Helper T cell (primary cell): ENCODE measurements around a stretch of chr17.

GRCh38 chr17:48630303-48630788 is 4.2 kb upstream of the HOXB9 start:
- PRO-cap, 2 experiments: no peak in any of the 2 experiments

- PRO-cap, 2 experiments: no peak in any of the 2 experiments
Measured at GRCh38 chr17:48757241-48757748, 28.7 kb upstream of the HOXB13 start.

GRCh38 chr17:48818087-48818956 is 1.3 kb upstream of the TTLL6 start:
- PRO-cap, 2 experiments: no peak in any of the 2 experiments

GRCh38 chr17:48847866-48848584 is 17.2 kb downstream of the CALCOCO2 start:
- PRO-cap, 2 experiments: no peak in any of the 2 experiments

GRCh38 chr17:48862862-48863687 is 29.5 kb upstream of the ATP5MC1 start:
- PRO-cap, 2 experiments: no peak in any of the 2 experiments

- PRO-cap, 2 experiments: no peak in any of the 2 experiments
Measured at GRCh38 chr17:48870154-48870674, 22.4 kb upstream of the ATP5MC1 start.

GRCh38 chr17:48909622-48910143 is 1.5 kb downstream of the UBE2Z start:
- PRO-cap, 2 experiments: no peak in any of the 2 experiments

GRCh38 chr17:48991101-48991538 is 6.1 kb upstream of the IGF2BP1 start:
- PRO-cap, 2 experiments: no peak in any of the 2 experiments

DNA sequence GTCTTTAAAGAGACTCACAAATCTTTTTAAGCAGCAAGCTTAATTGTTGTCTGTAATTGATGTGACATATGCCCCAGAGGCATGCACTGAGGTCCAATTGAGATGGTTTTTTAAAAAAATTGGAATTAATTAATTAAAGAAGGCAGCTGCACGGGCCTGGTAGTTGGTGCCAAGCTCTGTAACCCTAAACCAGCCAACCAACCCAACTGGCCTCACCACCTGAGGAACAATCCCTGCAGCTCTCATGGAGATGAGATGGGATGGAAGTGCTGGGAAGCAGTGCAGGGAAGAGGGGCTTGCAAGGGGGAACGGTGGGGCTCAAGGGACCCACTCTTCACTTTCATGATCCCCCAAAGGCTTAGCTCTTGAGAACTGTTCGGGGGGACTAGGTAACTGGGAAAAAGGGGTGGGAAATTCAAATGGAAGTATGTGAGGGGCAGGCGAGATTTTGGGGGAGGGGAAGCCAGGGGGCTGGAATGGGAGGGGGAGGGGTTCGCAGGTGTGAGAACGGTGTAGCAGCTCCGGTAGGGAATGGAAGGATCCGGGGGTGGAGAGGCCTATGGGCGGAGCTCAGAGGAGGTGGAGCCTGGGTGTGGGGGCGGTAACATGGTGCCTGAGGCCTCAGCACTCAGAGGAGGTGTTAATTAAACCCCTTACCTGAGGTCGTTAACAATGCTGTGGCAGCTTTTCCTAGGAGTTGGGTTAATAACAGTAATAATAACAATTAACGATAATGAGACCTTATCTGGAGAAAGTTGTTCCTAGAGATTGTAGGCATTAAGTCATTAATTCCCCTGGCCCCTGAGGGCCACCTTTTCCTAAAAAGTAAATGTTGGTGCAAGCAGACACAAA is 9.3 kb upstream of the ZNF652 start:
- PRO-cap, 2 experiments: no peak in any of the 2 experiments

DNA sequence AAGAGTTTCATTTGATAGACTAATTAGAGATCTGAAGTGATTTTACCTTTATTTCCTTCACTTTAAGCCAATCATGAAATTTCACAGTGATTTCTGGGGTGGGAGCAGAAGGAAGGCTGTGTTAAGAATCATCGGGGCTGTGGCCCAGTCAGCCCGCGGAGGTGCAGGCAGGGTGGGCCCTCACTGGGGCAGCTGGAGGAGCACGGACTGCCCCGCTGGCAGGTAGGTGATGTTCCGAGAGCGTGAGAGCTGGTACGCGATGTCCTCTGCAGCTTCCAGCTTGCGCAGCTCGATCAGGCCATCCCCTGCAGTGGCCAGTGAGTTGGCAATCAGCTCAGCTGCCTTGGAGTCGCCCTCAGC is 9.9 kb downstream of the PHB1 start:
- PRO-cap, 2 experiments: no peak in any of the 2 experiments

GRCh38 chr17:49438255-49438984 is 23.7 kb upstream of the PHB1 start:
- PRO-cap, 2 experiments: no peak in any of the 2 experiments

GRCh38 chr17:49498084-49498254 is 2.9 kb downstream of the NGFR start:
- PRO-cap, 2 experiments: no peak in any of the 2 experiments

GRCh38 chr17:49604416-49604936 is 28.8 kb downstream of the NXPH3 start:
- PRO-cap, 2 experiments: no peak in any of the 2 experiments

- PRO-cap, 2 experiments: no peak in any of the 2 experiments
Measured at GRCh38 chr17:49664583-49665225, 13.2 kb downstream of the SPOP start.

- PRO-cap, 2 experiments: no peak in any of the 2 experiments
Measured at GRCh38 chr17:49779772-49780321, 8.6 kb upstream of the KAT7 start.

- PRO-cap, 2 experiments: peak in 2 of 2 experiments; most common minus-strand start chr17:49788390 (in 1)
Measured at GRCh38 chr17:49788343-49788626, 196 bp upstream of the KAT7 start.

DNA sequence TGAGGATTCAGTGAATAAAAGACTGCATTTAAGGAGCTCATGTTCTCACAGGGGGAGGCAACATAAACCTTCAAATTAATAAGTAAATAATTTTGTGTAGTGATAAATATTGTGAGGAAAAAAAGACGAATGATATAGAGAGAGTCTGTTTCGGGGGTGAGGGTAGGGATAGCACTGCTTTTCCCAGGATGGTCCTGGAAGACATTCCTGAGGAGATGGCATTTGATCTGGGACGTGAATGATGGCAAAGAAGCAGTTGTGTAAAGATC is 18.6 kb downstream of the KAT7 start:
- PRO-cap, 2 experiments: no peak in any of the 2 experiments

GRCh38 chr17:49818053-49818424 is 29.6 kb downstream of the KAT7 start:
- PRO-cap, 2 experiments: peak in 2 of 2 experiments; most common plus-strand start chr17:49818171 (in 1); most common minus-strand start chr17:49818145 (in 2)

- PRO-cap, 2 experiments: no peak in any of the 2 experiments
Measured at GRCh38 chr17:49845297-49845927, 2.5 kb downstream of the TAC4 start.

DNA sequence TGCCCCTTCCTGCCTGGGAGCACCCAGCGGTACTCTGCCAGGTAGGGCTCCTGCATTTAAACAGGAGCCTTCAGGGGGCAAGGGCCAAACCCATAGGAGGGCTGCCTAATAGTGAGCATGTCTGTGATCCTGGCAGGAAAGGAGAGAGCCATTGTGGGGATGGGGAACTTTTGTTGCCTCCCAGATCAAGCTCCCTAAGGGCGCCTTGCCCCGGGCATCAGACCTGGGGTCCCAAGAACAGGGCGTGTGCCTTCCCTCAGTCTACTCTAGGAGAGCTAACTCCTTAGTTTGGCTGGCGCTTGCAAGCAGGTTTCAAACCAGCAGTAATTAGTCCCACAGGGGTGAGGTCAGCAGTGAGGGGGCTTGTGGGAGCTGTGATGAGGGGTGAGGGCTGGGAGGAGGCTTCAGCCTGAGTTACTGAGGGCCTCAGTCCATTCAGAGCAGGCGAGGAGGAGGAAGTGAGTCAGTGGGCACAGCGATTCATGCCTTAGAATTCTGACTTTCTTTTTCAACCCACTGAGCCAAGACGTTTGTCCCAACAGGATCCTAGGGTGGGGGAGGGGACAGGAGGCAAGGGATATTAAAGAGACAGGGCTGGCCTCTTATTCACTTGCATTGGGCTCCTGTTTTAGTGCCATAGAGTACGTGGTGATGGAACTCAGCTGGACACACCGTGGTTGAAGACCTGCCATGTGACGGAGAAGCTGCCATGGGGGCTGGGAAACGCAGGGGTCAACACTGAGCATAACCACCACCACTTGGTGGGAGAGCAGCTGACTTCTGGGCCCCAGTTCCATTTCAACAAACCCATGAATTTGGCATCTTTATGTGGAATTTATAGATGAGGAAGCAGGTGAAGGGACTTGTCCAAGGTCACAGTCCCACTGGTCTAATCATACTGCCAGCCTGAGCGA is 8.4 kb upstream of the ITGA3 start:
- PRO-cap, 2 experiments: no peak in any of the 2 experiments